Frontal cortex (tissue), 2 donors: ENCODE measurements around the gene LRIT3.

DNA sequence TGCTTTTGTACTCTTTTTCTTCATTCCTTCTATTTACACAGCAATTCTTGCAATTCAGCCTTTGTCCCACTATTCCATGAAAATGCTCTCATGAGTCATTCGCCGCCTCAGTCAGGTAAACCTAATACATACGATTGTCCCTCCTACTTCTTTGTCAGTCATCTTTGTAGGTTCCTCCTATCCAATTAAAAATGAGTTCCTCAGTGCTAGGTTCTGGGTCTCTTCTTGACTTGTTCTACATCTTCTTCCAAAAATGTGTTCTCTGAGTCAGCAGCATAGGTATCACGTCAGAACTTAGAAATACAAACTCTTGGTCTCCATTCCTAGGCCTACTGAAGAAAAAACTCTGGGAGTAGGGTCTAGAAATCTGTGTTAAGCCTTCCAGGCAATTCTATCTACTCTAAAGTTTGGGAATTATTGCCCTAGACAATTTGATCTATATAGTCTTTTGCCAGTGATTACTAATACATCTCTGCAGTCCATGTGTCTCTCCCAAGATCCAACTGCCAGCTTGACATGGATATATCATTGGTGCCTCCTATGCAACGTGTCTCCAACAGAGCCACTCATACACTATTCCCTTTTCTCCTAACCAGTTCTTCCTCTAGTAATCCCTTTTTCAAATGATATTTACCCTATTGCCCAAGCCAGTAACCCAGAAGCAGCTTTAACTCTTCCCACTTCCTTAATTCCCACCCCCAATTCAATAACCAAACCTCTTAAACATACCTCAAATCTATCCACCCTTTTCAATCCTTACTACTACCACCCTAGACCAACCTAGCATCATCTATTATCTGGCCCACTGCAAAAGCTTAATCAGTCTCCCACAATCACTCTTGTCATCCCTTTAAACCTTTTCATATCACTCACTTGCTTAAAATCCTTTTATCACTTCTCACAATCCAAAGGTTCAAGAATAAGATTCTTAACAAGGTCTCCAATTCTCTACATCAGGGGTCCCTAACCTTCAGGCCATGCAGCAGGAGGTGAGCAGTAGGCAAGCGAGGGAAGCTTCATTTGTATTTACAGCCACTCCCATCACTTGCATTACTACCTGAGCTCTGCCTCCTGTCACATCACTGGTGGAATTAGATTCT lies 4.0 kb downstream of the INTS12 start:
- RAMPAGE, long total RNA = no peak

DNA sequence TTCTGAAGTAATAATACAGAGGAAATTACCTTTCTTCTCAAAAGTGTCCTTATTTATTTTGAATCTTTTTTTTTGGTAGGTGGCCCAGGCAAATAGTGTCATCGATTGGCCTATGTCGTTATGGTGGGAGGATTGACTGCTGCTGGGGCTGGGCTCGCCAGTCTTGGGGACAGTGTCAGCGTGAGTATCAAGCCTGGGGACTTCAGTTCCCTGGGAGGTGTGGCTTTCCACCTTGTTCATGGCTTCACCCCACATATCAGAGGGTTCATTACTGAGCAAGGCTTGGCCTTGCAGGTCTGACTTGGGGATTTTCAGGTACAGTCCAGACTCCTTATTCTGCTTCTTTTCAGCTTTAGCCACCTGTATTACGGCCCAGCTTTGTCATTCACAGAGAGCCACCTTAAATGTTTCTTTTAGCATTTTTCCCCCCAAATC lies 2.6 kb downstream of the NPNT start:
- RAMPAGE, long total RNA = no peak

DNA sequence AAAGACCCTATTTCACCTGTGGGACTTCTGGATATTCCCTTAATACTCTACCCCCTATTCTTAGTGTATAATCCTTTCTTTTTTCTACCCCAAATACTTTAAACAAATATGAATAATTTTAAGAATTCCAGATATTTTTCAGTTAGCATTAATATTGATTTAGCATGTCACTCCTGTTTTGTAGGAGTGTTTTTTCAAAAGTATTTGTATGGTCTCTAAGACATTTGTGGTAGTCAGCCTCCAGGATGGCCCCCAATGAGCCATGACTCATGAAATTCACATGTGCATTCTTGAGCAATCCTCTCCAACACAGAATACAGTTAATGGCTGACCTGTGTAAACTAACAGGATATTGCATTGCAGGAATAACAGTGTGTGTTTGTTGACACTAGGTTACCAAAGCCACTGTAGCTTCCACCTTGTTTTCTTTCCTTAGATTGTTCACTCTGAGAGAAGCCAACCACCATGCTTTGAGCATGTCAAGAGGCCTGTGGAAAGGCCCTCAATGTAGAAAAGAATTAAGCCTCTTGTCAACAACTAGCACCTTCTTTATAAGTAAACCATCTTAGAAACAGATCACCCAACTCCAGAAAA lies 28.7 kb downstream of the TBCK start:
- RAMPAGE, long total RNA = no peak

DNA sequence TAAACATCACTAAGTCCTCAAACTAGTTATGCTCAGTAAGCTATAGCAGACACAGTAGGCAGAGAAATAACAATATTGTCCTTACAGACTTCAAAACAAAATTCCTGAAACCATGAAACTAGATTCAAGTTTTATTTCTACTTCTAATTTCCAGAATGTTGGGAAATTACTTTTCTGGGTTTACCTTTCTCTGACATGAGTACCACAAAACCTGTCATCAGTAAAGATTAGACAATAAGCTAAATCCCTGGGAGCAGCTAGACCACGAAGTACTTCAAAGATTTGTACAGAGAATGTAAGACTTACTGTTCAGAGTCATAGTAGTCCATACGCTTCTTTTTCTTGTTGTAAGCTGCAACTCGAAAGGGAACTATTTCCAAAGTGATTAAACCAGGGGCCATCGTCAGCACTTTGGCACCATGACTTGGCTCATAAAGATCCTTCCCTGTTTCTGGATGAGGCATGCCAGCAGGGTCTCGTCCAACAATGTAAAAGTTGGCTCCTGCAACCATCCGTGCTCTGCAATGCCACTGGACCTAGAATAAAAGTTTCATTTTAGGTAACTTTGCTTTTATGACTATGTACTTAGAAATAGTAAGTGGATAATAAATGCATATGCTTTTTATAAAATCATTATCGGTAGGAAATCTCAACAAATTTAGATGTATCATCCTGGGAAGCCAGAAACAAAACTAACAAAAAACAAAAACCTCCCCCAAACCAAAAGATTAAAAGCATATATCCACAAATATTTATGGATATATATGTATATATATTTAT lies 88.5 kb downstream of the PAPSS1 start:
- RAMPAGE, long total RNA = no peak

GRCh38 chr4:107826076-107827173 lies 1.7 kb downstream of the SGMS2 start:
- RAMPAGE, long total RNA = no peak

- RAMPAGE, long total RNA = no peak
These were observed 733 bp downstream of the CYP2U1 start for GRCh38 chr4:107931915-107932649.

DNA sequence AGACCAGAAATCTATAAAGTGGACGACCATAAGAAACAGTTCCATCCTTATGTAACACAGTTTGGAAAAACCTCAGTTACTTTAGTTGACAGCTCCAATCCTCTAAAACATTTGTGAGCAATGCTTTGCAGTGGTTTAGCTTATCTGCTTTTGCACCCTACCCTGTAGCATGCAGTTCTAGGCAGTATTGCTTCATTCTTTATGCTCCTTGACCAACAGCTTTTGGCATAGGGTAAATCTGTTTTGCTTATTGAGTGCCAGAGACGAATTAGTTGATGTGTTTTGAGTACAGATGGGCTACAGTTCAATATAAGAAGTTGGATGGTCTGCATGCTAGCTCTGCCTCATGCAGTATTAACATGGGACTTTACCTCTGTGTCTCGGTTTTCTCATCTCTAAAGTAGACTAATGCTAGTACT lies 2.6 kb downstream of the HADH start:
- RAMPAGE, long total RNA = no peak

DNA sequence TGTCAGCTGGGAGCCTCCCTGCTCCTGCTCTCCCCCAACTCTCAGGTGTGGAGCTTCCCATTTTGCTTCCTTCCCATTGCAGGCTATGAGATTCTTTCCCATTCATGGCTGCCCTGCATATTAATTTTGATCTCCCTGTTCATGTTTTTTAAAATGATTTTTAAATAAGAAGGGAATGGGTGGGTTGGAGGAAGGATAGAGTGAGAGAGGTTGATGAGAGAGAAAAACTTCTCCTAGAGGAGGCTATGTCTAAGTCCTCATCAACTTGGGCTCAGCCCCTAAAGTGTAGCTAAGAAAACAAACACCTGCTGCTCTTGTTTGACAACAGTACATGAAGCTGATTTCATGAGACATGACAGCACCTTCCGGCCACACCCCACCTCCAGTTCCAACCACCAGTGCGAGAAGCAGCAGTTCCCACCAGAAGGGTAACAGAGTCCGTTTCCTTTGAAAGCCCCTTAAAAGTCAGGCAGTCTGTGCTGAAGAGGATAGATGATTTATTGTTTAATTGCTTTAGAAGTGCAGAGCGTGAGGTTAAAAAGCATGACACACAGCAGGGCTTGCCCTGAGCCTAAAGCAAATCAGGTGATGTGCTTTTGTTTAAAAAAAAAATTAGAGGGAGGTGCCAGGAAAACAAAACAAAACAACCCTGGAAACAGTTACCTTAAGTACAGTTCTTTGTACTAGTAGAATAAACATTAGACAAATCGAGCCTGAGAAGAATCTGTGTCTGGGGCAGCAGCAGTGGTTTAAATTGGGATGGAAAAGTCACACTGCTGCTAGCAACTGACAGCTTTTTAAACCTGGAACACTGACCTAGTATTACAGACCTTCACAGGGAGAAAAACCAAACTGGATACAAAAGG lies 82.6 kb downstream of the HADH start:
- RAMPAGE, long total RNA = no peak

GRCh38 chr4:108141350-108142050 lies 27.2 kb downstream of the LEF1 start:
- RAMPAGE, long total RNA = no peak

DNA sequence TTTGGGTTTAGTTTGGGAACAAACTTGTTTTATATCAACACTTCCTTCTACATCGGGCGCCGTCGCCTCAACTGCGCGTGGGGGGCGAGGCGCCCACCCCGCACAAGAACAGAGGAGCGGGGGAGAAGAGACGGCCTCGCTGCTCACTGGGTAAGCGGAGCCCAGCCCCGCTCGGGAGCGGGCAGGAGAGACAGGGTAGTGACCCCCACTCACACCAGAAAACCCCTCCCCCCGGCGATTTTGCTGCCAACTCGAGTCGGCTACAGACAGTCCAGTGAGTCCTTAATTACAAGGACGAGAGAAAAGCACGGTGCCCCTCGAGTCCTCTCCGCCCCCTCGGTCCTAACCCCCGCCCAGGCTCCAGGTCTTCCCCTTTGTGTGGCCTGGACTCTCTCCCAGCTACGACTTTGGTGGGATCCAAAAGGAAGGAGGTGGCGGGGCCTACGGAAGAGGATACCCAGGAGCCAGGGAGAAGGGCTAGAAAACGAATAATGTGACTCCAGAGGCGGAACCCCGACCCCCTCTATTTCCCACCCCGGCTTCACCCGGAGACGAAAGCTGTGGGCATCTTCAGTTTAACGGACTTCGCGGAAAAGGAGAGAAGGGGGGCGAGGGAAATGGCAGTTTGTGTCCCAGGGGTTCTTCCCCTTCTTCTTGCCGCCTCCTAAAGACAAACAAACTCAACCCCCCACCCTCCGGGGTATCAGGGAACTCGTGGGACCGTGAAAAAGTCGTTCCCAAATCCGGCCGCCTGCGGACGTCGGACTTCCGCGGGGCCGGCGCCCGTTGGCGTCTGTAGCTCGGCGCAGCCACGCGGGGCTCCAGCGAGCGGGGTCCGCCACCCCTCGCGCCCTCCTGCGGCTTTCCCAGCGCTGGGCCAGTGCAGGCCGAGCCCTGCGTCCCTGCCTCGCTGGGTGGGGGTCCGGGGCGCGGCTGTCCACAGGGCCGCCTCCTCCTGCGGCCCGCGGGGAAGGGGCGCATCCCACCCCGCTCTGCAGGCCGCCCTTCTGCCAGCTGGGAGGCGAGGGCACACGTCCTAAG lies 3.4 kb upstream of the LEF1 start:
- RAMPAGE, long total RNA = no peak

- RAMPAGE, long total RNA = no peak
These were observed 40.8 kb upstream of the LEF1 start for GRCh38 chr4:108209369-108210036.

GRCh38 chr4:108635622-108636438 lies 14.6 kb upstream of the OSTC start:
- RAMPAGE, long total RNA = no peak

DNA sequence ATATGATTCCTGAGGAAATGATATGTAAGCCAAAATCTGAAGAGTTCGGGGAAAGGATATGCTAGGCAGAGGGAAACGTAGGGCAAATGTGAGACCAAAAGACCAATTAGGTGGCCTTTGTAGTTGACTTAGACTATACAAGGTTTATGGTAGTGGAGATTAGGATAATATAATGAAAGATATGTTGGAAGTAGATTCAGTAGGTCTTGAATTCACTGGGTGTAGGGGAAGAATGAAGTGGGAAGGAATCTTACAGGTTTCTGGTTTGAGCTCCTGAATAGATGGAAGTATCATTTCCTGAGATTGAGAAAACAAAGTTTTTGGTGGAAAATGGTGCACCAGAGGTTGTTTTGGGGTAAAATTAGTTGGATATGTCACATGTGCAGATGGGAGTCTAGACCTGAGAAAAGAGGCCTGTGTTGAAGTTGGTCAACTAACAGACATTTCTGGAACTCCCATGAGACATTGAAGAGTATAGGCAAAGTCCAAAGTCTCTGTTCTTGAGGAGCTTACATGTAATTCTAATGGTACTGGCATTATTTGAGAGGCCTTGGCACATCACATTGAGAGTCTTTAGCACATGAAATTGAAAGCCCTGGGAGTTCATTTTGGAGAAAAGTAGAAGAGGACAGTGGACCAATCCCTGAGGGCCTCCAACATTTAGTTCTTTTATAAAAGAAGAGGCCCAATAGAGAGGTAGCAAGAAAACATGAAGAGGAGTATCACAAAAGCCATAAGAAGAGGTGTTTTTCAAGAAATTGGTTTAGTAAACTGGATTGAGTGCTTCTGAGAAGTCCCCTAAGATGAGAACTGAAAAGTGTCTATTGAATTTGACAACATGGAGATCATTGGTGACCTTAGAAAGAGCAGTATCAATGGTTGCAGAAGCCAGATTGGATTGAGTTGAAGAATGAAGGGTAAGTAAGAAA lies 3.2 kb downstream of the OSTC start:
- RAMPAGE, long total RNA = no peak

DNA sequence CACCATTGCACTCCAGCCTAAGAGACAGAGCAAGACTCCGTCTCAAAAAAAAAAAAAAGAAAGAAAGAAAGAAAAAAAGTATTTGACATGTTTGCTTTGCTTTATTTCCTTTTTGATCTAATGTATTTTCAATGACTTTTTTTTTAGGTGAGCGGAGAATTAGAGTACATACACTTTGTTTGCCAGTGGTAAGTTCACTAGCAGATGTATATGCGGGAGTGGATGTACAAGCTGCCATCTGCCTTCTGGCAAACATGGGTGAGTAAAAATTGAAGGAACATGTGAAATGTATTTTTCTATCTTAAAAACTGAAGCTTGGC lies 32.9 kb upstream of the MCUB start:
- RAMPAGE, long total RNA = no peak

DNA sequence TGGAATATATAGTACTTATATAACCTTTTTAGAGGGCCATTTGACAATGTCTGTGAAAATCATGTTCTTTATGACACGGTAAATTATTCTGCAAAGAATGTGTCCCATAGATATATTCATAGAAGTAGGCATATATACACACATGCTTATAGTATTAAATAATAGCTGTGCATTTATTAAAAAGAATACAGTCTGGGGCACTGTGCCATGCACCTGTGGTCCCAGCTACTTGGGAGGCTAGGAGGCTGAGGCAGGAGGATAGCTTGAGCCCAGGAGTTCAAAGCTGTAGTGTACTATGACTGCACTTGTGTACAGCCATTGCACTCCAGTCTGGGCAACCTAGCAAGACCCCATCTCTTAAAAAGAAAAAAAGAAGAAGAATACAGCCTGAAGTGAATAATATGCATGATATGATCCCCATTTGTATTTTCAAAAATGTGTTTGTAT lies 22.7 kb upstream of the MCUB start:
- RAMPAGE, long total RNA = no peak

GRCh38 chr4:109599360-109599639 lies 39.3 kb downstream of the MCUB start:
- RAMPAGE, long total RNA = no peak

GRCh38 chr4:109721880-109722705 lies 7.8 kb downstream of the PLA2G12A start:
- RAMPAGE, long total RNA = no peak

DNA sequence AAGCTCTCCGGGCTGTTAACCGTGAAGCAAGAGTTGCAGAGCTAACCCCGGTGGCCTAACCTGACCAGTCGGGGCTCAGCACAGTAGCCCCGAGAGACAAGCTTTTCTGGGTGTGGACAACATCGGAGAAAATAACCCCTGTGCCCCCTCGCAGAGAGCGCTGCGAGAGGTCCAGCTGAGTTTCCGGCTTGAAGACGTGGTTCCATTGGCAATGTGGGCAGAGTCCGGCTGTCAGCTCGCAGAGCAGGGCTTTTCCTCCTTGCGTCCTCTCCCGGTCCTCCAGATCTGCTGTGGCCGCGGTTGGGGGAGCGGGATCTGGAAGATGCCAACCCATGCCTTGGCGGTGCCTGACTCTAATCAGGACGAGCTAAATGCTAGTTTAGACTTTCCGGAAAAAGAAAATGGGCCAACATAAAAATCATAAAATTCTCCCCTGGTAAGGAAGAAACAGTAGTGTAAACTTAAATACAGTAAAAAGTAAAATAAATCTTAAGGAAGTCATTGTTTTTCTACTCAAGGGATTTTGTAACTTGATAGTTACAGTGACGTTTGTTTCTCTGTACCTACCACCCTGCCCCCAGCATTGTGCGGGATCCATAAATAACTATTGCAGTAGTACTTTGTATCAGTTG lies 603 bp upstream of the PLA2G12A start:
- RAMPAGE, long total RNA = no peak

- RAMPAGE, long total RNA = no peak
These were observed at the start of gene LRIT3 for GRCh38 chr4:109847675-109848273. Gene LRIT3, plus strand, starts transcription at chr4:109848107.

DNA sequence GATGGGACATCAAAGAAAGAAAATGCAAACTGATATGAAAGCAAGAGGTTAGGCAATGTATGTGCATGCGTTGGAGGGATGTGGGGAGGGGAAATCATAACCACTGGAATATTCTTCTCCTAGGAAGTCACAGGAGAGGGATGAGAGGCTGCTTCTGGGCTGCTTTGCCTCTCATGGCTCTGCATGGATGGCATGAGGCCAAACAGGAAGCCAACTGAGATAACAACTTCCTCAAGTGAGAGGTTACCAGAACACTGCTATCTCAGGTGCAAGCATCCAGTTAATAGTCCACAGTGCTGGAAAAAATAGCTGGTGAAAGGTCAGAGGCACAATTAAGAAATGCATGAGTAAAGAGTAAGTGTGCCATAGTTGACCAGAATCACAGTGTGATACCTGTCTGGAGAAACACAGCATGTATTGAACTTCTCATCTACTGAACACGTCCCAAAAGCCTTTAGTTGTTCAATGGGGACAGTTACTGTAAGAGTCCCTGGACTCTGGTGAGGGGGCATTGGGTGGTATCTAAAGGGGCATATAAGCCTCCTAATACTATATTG lies 113.2 kb downstream of the ELOVL6 start:
- RAMPAGE, long total RNA = no peak